ENCODE data around the genes SREK1 and CDK7.

DNA sequence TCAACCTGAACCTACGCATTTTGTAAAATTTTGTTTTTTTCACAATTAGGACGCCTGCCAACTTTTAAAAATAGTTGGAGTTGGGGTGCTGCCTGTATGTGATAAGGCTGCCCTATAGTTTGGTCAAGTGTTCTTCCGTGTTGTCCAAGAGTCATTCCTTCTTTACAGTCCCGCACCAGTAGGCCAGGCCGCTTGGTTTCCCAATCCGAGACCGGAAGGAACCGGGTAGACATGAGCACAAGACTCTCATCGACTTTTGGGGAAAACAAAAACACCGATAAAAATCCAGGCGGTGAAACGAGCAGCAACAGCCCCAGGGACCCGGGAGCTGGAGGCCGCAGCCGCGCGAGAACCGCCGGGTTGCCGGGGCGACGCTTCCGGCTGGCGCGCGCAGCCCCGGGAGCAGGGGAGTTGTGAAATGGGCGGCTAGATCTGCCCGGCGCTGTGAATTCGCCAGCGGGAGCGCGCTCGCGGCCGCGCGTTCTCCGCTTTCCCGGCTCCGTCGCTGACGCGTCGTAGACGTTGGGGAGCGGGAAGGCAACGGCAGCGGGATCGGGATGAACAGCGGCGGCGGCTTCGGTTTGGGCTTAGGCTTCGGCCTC, at the start of gene SREK1:
TSS of gene SREK1 (plus strand) at position 481 of the 602 bp plus-strand sequence.
- RRBS = 1% methylated on average over 20 of the region's 56 CpGs
CAGE:
- cytosol, long polyA plus RNA = no peak
- long polyA plus RNA = start-site peak on the plus strand centred at position 396 of the sequence, 26 bp wide, 24 and 31 reads in 2 replicates; start-site peak on the plus strand centred at position 506 of the sequence, 55 bp wide, 205 and 223 reads in 2 replicates
- nucleus, long polyA plus RNA = start-site peak on the plus strand centred at position 404 of the sequence, 15 bp wide, 43 reads; start-site peak on the plus strand centred at position 505 of the sequence, 57 bp wide, 393 reads

DNA sequence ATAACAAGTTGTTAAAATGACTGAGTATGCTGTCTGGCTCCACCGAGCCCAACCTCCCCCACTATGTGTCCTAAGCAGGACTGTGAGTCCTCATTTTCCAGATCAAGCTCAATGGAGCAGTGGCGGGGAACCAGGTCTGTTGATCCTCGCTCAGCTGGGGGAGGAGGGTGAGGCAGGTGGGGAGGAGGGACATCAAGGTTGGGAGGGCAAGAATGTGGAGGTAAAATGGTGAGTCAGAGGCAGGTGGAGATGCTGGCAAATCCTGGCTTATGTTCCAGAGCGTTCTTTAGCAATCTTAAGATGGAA, 63.9 kb downstream of the SREK1 start:
- RRBS = no CpG with 5 or more reads among the region's 4 CpGs
CAGE:
- cytosol, long polyA plus RNA = no peak
- long polyA plus RNA = no peak
- nucleus, long polyA plus RNA = no peak

- RRBS = no CpG with 5 or more reads among the region's 6 CpGs
CAGE:
- cytosol, long polyA plus RNA = no peak
- long polyA plus RNA = no peak
- nucleus, long polyA plus RNA = no peak
Observed at GRCh38 chr5:67006203-67006944, 190.2 kb downstream of the CD180 start.

GRCh38 chr5:67166476-67167087, 30.0 kb downstream of the CD180 start:
- RRBS = 35% methylated on average over 12 of the region's 24 CpGs
CAGE:
- cytosol, long polyA plus RNA = no peak
- long polyA plus RNA = no peak
- nucleus, long polyA plus RNA = no peak

DNA sequence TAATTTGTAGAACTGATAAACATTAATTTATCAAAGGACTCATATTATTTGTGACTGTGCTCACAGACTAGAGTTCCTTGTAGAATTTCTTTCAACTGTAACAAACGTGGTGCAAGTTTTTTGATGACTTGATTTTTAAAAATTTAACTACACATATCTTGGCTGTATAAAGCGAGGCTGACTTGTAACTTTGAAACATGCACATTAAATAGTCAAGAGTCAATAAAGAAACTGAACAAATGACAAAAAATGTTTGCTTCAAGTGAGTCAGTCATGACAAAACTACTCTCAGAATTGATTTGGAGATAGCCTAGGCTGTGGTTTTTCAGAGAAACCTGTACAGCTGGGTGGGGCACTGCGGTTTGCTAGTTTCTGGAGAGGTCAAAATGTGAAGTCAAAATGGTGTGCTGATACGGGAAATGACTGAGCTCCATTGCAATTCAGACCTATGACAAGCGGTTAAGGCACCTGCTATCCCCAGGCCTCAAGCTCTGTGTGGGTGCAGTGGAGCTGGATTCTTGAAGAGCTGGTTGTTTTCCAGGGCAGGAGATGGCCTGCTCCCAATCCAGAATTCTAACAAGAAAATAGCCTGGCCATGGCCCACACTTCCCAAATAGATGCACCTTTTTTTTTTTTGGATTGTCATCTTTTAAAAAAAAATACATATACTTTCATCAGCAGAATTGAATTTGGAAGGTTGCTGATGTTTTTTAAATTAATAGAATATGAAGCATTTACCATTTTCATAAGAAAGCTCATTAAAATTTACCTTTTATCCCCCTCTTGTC, 10.4 kb upstream of the CD180 start:
- RRBS = no CpG with 5 or more reads among the region's 5 CpGs
CAGE:
- cytosol, long polyA plus RNA = no peak
- long polyA plus RNA = no peak
- nucleus, long polyA plus RNA = no peak

- RRBS = no CpG with 5 or more reads among the region's 13 CpGs
CAGE:
- cytosol, long polyA plus RNA = no peak
- long polyA plus RNA = no peak
- nucleus, long polyA plus RNA = no peak
Observed at GRCh38 chr5:67214823-67215553, 18.4 kb upstream of the CD180 start.

GRCh38 chr5:67680222-67680475, 483.6 kb upstream of the CD180 start:
CAGE:
- cytosol, long polyA plus RNA = no peak
- long polyA plus RNA = no peak
- nucleus, long polyA plus RNA = no peak

- RRBS = no CpG with 5 or more reads among the region's 1 CpG
CAGE:
- cytosol, long polyA plus RNA = no peak
- long polyA plus RNA = no peak
- nucleus, long polyA plus RNA = no peak
Observed at GRCh38 chr5:67699409-67700046, 502.9 kb upstream of the CD180 start.

DNA sequence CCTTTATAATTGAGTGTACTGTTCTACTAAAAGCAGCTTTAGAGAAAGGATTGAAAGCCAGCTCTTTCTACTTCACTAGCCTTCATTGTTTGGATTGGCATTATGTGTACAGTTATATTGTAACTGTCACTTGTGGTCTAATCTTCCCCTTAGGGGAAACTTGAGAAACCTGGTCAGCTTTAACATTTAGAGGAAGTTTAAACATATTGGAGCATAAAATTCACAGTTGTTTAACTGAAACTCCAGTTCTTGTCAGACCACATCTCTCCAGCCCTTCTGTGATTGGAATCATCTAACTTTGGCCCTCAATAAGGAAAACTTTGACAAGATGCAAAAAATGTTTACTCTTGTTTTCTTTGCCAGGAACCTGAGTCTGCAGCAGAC, 24.7 kb downstream of the PIK3R1 start:
CAGE:
- cytosol, long polyA plus RNA = no peak
- long polyA plus RNA = no peak
- nucleus, long polyA plus RNA = no peak

DNA sequence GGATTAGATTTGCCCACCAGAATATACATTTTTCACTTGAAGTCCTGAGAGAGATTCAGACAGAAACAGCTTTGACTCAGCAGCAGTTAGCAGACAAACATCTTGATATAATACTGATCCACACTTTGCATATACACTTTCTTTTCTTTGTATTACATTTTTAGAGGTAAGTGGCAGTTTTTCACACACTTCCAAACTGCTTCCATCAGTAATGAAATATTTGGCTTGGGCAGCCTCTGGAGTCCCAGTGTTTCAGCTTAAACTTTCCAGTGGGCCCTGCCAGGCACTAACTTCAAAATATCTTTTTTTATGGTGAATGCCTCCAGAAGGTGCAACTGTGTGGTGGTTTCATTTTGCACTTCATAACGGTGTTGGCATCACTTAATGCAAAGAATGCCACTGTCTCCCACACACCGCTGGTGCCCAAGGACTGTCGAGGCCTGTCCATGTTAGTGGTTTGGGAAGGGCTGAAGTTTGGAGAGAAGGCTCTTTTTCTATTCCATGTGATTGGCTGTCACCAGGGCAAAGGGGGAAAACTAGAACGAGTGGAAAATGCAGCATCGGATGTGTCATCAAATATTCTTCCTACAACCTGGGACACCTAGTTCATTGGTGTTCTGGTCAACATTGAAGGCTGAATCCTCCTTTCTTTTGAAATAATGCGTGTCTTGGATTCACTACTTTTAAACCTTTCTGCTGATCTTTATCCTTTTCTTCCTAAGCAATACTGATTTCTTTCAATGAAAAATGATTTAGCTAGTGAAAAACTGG, 53.1 kb downstream of the PIK3R1 start:
- RRBS = no CpG with 5 or more reads among the region's 6 CpGs
CAGE:
- cytosol, long polyA plus RNA = no peak
- long polyA plus RNA = no peak
- nucleus, long polyA plus RNA = no peak

DNA sequence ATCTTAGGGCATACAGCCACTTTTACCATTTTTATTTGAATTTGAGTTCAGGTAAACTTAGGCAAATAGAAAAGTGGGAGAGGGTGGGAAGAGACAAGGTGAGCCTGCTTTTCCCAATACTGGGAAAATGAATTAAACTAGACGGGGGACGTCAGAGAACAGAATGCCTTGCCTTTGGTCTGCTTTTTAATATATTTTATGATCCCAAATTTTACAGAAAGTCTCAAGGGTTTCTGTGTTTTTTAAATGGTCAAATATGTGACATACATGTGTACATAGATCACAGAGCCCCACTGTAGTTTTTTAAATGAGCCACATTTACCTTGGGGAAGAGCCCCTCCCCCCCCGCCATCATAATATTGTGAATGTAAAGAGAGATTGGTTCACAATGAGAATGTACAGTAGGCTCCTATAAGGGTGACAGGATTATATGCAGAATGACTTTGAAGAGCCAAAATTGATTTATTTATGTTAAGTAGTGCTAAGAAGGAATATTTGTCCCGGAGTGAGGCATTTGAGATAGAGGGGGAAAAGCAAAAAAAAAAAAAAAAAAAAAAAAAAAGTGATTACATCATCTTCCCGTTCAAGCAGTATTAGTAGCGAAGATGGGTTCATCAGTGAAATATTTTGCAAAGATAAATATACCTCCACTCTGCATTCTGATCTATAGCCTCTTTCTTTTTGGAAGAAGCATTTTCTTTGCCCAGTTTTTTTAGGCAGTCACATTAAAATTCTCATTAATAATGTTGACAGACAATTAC, 73.8 kb downstream of the PIK3R1 start:
- RRBS = no CpG with 5 or more reads among the region's 6 CpGs
CAGE:
- cytosol, long polyA plus RNA = no peak
- long polyA plus RNA = no peak
- nucleus, long polyA plus RNA = no peak

- RRBS = no CpG with 5 or more reads among the region's 13 CpGs
CAGE:
- cytosol, long polyA plus RNA = no peak
- long polyA plus RNA = no peak
- nucleus, long polyA plus RNA = no peak
Observed at GRCh38 chr5:68294779-68295619, 79.4 kb downstream of the PIK3R1 start.

- RRBS = no CpG with 5 or more reads among the region's 10 CpGs
CAGE:
- cytosol, long polyA plus RNA = no peak
- long polyA plus RNA = no peak
- nucleus, long polyA plus RNA = no peak
Observed at GRCh38 chr5:68299813-68300523, 84.4 kb downstream of the PIK3R1 start.

DNA sequence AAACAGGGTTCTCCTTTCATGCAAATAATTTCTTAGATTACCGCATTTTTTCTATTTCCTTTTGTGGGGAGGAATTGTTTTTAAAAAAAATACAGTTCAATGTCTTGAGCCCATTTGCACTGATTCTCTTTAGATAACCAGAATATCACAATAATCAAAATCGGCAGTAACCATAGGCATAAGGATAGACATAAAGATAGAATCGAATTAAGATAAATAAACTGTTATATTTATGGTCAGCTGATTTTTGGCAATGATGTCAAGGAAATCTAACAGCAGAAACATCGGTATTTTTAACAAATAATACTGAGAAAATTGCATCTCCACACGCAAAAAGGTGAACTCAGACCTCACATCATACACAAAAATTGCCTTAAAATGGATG, 325.5 kb downstream of the PIK3R1 start:
- RRBS = no CpG with 5 or more reads among the region's 5 CpGs
CAGE:
- cytosol, long polyA plus RNA = no peak
- long polyA plus RNA = no peak
- nucleus, long polyA plus RNA = no peak

DNA sequence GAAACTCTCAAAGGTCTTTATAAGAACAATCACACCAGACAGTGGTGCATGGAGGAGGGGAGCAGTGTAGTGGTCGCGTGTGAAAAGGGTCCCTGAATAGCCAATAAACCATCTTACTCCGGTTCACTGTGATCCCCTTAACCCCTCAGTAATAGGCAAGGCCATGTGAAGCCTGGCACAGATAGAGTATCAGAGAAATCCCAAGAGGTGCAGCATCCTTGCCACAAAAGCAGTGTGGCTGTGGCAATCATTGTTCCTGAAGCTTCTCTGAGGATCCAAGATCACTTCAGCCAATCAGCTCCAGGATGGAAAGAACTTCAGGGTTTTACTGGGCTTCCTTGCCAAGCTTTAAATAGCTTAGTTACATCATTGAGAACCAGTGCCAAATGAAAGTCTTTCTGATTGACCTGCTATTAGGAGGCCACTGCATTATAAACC, 430.5 kb downstream of the PIK3R1 start:
- RRBS = no CpG with 5 or more reads among the region's 3 CpGs
CAGE:
- cytosol, long polyA plus RNA = no peak
- long polyA plus RNA = no peak
- nucleus, long polyA plus RNA = no peak

- RRBS = no CpG with 5 or more reads among the region's 3 CpGs
CAGE:
- cytosol, long polyA plus RNA = no peak
- long polyA plus RNA = no peak
- nucleus, long polyA plus RNA = no peak
Observed at GRCh38 chr5:68711724-68712098, 382.1 kb upstream of the SLC30A5 start.

GRCh38 chr5:68744550-68745469, 349.0 kb upstream of the SLC30A5 start:
- RRBS = no CpG with 5 or more reads among the region's 10 CpGs
CAGE:
- cytosol, long polyA plus RNA = no peak
- long polyA plus RNA = no peak
- nucleus, long polyA plus RNA = no peak

DNA sequence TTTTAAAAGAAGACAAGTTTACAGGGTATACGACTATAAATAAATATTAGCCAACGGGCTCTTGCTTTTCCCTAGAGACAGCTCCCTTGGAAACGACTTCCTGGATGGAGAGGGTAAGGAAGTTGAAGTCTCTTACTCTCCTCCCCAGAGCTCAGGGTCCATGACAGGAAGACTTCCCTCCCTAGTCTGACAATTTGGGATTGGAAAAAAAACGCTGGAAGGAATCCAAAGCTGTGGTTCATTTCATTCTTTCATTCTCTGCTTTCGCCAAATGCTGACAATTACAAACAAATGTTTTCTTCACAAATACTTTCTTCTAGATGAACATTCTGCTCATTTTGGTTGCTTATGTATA, 139.9 kb upstream of the SLC30A5 start:
- RRBS = no CpG with 5 or more reads among the region's 5 CpGs
CAGE:
- cytosol, long polyA plus RNA = no peak
- long polyA plus RNA = no peak
- nucleus, long polyA plus RNA = no peak

- RRBS = 2% methylated on average over 8 of the region's 61 CpGs
CAGE:
- cytosol, long polyA plus RNA = start-site peak on the plus strand at chr5:69234879-69234916, 428 reads
- long polyA plus RNA = start-site peak on the plus strand at chr5:69234883-69234932, 273 and 225 reads in 2 replicates
- nucleus, long polyA plus RNA = start-site peak on the plus strand at chr5:69234879-69234889, 309 reads
Observed at GRCh38 chr5:69234180-69235656, at the start of gene CDK7. CDK7 (plus strand) TSS chr5:69234886.

- RRBS = no CpG with 5 or more reads among the region's 1 CpG
CAGE:
- cytosol, long polyA plus RNA = no peak
- long polyA plus RNA = no peak
- nucleus, long polyA plus RNA = no peak
Observed at GRCh38 chr5:69410372-69410617, 4.6 kb upstream of the MARVELD2 start.

Measured in H1 (cell line).